Daoy (cell line): ENCODE results near the genes KRT222, KRTAP2-2, KRTAP2-3, KRTAP9-1, KRT34 and KRT38.

DNA sequence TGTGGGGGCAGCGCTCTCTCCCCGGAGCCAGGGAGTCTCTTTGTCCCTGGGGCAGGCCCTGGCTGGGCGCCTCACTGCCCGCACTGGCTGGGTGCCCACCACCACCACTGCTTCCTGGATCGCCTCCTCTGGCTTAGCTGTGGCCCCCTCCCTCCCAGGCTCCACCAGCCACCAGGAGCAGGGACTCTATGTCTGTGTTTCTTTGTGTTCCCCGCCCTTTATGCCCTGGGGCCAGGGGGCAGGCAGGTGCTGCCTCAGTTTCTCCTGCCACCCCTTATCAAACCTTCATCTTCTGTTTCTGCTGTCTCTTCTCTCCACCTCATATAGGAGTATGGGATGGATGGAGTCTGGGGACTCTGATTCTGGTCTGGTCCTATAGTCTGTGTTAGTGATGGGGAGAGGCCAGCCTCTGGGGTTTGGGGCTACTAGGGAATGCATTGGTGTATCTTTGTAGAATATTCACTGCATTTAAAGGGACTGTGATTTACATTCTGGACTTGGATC lies 23.6 kb downstream of the RARA start:
- RAMPAGE, long total RNA = no peak

GRCh38 chr17:40345038-40346030 lies 19.2 kb downstream of the GJD3 start:
- RAMPAGE, long total RNA = no peak

GRCh38 chr17:40352906-40353519 lies 11.5 kb downstream of the GJD3 start:
- RAMPAGE, long total RNA = no peak

- RAMPAGE, long total RNA = no peak
Observed at GRCh38 chr17:40356500-40357677, 7.6 kb downstream of the GJD3 start.

DNA sequence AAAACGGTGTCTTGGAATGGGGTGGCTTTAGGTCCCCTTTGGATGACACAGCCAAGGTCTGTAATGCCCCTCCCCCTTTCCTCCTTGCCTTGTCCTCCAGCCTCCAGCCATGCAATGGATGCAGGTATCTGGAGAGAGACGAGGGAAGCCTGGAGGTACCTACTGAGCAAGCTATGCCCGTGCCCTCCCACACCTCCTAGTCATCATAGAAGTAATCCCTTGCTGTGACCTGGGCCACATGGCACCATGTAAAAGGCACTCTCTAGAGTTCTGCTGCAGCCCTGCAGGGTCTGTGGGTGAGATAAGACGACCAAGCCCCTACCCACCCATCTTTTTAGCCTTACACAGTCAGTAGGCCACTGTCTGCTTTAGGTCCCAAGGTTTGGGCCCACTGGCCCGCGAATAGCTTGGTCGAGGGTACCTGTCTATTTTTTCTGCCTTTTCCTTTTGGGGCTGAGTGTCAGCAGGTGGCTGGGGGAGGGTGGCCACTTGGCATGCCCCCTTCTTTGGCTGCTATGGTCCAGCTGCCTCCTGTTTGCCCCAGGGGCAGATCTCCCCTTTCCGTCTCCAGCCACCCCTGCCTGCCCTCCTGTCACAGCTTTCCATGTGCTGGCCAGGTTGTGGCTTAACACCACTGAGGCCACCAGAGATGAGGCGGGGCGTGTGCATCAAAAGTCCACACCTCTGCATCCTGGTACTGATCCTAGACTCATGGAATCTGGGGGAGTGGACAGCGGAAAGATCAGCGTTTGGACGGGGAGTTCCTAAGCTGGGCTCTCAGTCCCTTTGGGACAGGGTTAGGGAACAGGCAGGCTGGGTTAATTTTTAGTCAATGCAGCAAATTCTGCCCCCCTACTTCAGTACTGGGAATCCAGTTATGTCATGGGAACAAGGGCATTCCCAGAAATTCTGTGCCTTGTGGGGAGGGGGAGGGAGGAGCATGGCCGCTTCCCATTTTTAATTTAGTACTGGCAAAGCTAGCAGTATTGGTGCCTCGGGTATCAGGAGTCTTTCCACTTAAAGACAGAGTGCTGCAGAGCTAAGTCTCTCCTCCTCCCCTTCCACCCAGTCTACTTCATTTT lies 3.7 kb downstream of the IGFBP4 start:
- RAMPAGE, long total RNA = no peak

DNA sequence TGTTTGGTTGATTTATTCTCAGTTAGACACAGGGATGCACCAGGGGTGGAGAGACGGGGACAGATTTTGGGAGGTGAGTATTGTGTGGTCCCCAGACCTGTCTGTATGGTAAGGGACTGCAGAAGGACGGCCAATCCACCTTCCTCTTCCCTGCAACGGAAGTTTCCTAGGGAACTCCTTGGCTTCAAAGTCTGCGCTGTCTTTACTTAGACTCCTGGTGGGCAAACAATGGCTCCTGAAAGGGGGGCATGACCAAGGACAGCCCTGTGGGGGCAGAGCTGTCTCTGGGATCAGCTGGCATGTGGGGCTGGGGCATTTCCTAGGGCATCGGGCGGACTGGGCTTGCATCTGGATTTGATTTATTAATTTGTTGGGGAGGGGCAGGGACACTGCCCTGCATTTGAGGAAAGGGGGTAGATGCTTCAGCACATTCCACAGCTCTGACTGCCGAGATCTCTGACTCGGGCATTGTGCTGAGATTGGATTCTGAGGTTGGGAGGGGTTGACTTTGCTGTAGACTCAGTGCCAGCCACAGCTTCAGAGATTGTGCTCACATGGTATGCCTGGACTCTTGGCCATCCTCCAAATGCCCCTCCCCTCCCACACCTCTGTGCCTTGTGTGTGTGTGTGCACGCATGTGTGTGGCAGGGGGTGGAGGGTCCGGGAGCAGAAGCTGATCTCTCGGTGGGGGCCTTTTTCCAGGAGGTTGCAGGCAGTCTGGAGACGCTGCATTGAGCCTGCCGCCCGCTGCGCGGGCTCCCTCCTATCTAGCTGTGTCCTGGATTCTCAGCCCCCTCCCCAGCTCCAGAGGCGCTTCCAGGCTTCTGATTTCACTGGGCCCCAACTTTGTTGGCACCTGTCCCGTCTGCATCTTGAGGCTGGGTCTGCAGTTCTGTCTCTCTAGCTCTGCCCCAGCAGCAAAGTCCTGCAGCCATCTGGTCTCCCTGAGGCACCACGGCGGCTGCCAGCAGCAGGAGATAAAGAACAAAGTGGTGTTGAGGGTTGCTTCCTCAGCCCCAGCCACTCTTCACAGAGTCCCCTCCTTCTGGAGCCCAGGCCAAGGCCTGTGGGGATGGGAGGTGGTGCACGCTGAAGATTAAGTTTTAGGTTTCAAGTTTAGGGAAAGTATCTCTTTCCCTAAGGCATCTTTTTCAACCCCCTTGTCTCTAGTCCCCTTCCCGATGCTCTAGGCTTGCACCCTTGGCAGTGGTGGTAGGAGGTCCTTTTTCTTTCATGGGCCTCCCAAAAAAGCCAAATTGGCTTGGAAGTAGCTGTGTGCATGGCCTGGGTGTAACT lies 14.9 kb downstream of the IGFBP4 start:
- RAMPAGE, long total RNA = no peak

DNA sequence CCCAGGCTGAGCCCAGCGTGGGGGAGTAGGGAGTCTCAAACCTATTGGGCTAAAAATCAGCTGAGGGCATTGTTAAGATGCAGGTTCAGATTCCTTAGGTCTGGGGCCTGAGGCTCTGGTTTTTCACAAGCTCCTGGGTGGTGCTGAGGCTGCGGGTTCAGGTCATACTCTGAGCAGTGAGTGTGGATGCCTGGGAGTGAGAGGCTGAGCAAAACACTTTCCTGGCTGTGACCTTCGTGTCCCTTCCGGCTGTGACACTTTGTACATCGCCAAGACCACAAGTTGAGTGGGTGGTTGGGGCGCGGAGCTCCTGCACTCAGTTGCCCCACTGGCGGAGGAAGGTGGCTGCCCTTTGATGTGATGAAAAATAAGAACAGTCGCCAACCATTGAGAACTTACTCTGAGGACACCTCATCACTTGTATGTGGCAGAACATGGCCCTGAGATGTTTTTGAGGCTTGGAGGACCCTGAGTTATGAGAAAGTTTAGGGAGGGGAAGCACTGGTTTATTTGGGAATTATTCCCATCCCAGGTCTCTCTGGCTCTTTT lies 24.8 kb downstream of the CCR7 start:
- RAMPAGE, long total RNA = no peak

GRCh38 chr17:40547345-40548045 lies 17.8 kb downstream of the CCR7 start:
- RAMPAGE, long total RNA = no peak

- RAMPAGE, long total RNA = no peak
Observed at GRCh38 chr17:40630632-40631233, 16.9 kb downstream of the SMARCE1 start.

GRCh38 chr17:40664825-40665350 lies at the start of gene KRT222:
Gene KRT222, minus strand, starts transcription at chr17:40665177.
- RAMPAGE, long total RNA = no peak

- RAMPAGE, long total RNA = no peak
Observed at GRCh38 chr17:40687079-40687431, 16.5 kb downstream of the KRT24 start.

GRCh38 chr17:40866718-40867210 lies 259 bp downstream of the KRT12 start:
- RAMPAGE, long total RNA = no peak

GRCh38 chr17:40922151-40922872 lies 15.1 kb downstream of the KRT23 start:
- RAMPAGE, long total RNA = no peak

- RAMPAGE, long total RNA = no peak
Observed at GRCh38 chr17:41055006-41055462, at the start of gene KRTAP2-2. Gene KRTAP2-2, minus strand, starts transcription at chr17:41055230.

DNA sequence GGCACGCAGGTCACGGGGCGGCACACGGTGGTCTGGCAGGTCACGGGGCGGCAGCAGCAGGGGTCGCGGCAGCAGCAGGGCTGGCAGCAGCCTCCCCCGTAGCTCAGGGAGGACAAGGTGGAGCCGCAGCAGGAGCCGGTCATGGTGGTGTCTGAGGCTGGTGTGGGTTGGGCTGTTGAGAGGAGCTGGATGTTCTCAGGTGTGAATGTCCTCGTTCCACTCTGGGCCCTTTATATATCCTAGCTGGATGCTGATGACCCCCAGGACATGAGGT lies at the start of gene KRTAP2-3:
TSS of gene KRTAP2-3 (minus strand) at position 207 of the 274 bp plus-strand sequence.
- RAMPAGE, long total RNA = no peak

DNA sequence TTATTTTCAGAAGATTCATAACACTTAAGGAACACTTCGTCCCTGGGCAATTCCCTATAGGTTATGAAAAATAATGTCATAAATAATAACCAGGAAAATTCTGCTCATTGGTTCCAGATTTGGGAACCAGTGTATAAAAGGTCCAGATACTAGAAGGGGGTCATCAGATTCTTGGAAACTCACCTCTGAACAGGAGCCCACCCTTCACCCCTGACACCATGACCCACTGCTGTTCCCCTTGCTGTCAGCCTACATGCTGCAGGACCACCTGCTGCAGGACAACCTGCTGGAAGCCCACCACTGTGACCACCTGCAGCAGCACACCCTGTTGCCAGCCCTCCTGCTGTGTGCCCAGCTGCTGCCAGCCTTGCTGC lies at the start of gene KRTAP9-1:
TSS of gene KRTAP9-1 (plus strand) at position 219 of the 374 bp plus-strand sequence.
- RAMPAGE, long total RNA = no peak

GRCh38 chr17:41382194-41382595 lies at the start of gene KRT34:
Gene KRT34, minus strand, starts transcription at chr17:41382306.
- RAMPAGE, long total RNA = no peak

GRCh38 chr17:41440874-41441262 lies at the start of gene KRT38:
Gene KRT38, minus strand, starts transcription at chr17:41440983.
- RAMPAGE, long total RNA = no peak

GRCh38 chr17:41492374-41492948 lies 2.8 kb upstream of the KRT36 start:
- RAMPAGE, long total RNA = no peak

GRCh38 chr17:41511132-41511594 lies 5.8 kb upstream of the KRT13 start:
- RAMPAGE, long total RNA = no peak